Penis (tissue), 1 donor: ENCODE measurements around the genes ZNF485 and GPRIN2.

DNA sequence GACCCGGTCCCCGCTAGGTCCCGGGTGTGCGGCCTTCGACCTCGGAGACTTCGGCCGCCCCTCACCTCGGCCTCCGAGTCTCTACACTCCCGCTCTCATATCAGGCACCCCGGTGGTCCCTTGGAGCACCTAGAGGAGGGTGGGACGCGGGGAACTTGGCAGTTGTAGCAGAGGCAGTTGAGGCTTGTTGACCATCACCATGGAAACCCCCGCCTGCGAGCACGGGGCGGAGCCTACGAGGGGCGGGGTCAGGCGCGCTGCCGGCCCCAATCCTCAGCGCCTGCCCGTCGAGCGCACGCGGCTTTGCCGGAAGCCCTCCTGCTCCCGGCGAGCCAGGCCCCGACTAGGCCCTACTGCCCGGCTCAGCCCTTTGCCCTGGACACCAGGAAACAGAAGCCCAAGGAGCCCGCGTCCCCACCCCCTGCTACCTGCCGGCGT, 305 bp downstream of the HNRNPF start:
- PRO-cap, result bidirectional peak, plus-strand start at position 269 of the sequence, minus-strand start at position 83 of the sequence

DNA sequence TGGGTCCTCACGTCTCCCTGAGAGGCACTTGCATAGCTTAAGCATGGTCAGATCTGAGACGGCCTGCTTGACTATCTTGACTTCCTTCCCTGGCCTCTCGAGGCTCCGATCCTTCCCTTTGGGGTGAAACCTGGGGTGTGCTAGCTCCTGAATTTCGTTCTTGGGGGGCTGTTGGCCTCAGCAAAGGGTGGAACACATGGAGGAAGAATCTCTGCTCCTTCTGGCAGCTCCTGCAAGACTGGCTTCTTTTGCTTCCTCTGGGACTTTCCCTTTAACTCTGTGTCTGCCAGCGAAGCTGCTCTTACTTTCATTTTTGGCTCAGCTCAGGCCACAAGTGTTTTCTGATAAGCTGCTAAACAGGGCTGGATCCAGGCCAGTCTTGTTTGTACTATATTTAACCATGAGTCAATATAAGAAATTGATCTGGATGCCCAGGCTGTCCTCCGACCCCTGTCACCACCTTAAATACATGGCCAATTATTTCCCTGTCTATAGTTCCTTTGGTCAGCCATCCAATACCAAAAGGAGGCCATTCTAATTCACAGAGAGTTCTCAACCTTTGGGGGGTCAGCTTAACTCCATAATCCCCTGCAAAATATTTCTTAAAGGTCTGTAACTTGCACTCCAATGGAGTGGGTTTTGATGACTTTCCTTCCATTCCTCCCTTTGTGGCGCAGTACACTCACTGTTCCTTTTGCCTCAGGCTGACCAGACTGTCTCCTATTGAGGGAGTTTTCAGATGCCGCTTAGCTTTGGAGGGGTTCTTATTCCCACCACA, 11.0 kb upstream of the ZNF485 start:
- PRO-cap, result no peak

- PRO-cap, result unidirectional peak, plus-strand start at chr10:43606438
These were observed at the start of gene ZNF485 for GRCh38 chr10:43605863-43607037. TSS of gene ZNF485 (plus strand) at chr10:43606438.

DNA sequence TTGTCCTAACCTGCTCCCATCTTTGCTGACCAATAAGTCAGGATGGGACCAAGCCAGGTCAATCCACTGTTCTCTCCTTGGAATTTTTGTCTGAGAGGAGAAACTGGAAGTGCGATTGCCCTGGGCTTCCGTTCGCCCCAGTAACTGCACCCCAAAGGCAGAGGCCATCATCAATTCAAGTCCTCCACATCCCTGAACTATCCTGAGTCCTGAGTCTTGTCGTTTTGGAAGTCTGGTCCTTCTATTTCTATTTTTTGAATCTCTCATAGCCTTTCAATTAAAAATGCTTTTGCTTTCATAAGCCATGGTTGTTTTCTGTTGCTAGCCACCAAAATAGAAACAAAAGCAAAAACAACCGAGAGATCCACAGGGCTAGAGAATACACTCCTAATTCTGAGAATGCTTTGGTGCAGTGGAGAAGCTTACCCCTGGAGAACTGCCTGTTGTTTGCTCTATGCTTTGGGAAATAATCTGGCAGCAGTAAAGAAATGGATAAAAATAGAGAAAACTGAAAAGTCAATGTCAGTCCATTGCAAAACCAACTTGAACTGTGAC, 368.1 kb upstream of the ZNF32 start:
- PRO-cap, result no peak

DNA sequence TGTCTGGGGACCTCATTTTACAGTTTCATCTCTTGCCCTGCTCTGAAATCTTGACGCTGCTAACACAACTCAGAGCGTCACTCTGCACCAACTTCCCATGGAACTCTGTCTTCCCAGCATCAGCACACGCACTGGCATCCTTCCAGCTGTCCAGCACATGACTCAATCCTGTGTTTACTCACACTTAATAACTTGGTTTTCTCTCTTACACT, 131.1 kb downstream of the CXCL12 start:
- PRO-cap, result no peak

DNA sequence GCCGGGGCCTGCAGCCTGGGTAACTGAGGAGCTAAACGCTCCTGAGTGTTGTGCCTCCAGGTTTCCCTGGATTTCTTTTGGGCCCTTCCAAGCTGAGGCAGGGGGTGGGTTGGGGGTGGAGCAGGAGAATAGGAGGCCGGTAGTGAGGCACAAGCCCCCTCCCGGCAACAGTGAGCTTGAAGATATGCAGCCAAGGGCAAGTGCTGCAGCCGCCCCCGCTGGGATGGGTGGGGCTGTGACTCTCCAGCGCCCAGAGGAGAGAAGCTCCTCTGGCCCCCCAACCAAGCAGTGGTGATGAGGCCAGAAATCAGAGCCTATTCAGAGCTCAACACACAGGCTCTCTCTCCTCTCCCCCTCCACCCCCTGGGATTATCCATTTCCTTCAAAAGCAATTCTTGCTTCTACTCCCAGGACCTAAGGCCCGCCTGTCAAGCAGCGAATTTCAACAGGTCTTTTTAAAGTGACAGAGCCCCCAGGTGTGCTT, 2.5 kb downstream of the CXCL12 start:
- PRO-cap, result no peak

GRCh38 chr10:44438113-44438464, 53.2 kb upstream of the CXCL12 start:
- PRO-cap, result no peak

DNA sequence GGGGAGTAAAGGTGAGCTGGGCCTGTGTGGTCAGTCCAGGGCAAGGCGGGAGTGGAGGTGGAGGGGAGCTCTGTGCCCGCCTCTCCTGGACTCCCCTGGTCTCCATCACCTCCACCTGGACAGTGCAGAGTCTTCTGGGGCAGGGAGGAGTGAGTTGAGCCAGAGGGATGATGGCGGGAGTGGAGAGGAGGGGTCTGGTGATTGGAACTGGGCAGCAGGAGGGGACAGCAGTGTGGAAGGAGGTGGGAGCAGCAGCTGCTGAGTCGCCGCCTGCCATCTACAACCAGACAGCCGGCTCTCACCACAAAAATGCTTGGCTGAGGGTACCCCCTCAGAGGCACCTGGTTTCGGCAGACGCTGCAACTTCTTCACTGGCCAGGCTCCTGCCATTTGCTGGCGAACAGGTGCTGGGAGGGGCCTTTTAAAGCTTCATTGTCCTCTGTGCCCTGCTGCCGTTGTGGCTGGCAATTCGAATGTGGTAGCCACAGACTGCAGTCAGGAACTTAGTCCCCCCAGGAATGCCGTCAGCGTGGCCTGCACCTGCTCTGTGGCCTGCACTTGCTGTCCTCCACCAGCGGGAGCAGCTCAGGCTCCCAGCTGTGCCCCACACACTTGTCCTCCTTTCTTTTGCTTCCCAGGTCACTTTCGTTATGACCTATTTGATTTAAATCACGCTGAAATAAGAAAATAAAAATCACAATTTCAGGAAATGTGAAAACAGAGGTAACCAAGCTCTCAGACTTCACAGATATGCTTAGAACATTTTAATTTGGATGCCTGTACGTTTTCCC, 3.6 kb downstream of the RASSF4 start:
- PRO-cap, result no peak

- PRO-cap, result unidirectional peak, minus-strand start at chr10:44975060
These were observed 3.9 kb downstream of the DEPP1 start for GRCh38 chr10:44974574-44975233.

DNA sequence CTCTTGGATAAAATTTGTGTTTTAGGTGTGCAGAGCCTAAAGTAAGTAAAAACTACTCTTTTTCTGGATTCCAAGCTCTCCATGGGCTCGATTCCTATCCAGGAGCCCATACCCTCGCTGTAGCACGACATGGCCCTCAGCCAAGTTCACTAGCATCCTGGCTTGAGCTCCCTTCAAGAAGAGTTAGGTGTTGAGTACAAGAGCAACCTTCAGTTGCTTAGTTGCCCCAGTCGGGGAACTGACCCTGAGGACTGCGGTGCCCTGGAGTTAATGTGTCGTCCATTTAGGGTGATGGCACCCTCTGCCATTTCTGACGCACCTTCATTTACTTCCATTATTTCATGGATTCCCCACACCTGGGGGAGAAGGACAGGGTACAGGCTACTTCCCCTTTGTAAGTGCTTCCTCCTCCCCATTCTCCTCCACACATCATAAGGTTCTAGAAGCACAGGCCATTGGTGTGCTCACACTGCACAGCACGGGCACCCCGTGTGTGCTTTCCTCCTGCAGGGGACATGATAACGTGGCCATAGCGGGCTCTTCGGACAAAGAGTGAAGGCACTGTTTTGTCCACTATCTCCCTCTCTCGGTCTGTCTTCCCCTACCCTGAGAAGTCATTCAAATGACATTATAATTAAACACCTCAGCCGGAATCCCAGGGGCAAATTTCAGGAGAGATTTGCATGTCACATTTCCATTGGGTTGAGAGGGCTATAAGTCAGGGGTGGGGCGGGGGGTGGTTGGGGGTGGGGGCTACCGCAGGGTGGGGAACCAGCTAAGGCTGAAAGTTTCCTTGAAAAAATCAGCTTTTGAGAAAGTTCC, 1.8 kb downstream of the ALOX5 start:
- PRO-cap, result no peak

- PRO-cap, result no peak
These were observed 6.1 kb downstream of the ALOX5 start for GRCh38 chr10:45379985-45380631.

- PRO-cap, result no peak
These were observed 71.4 kb downstream of the ALOX5 start for GRCh38 chr10:45445302-45445974.

DNA sequence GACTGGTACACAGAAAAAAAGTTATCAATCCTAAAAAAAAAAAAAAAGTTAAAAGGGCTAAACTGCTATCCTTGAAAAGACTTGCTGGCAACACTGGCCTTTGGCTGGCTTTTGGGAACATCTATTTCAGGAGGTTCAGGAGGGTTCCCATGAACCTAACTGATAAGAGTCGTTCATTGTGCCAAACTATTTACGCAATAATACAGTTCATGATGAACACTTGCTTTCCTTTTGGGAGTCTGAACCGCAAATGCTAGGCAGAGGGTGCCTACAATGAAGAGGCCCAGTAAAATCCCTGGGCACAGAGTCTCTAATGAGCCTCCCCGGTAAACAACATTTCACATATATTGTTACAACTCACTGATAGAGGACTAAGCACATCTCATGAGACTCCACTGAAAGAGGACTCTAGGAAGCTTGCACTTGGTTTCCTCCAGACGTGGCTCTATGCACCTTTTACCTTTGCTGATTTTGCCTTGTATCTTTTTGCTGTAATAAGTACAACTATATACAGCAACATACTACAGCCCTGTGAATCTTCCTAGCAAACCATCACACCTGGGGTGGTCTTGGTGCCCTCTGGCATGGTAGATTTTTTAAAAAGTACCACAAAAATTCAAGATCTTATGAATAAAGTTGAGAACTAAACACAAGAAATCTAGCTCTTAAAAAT, 45.0 kb downstream of the ZFAND4 start:
- PRO-cap, result no peak

DNA sequence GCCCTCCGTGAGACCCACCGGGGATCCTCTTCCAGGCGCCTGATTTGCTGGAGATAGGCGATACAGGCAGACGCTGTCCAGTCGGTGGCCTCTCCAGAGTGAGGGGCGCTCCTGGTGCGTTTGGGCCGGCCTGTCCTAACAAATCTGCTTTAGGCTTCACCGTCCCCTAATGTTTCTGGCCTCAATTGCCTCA, 391 bp upstream of the ZFAND4 start:
- PRO-cap, result no peak

DNA sequence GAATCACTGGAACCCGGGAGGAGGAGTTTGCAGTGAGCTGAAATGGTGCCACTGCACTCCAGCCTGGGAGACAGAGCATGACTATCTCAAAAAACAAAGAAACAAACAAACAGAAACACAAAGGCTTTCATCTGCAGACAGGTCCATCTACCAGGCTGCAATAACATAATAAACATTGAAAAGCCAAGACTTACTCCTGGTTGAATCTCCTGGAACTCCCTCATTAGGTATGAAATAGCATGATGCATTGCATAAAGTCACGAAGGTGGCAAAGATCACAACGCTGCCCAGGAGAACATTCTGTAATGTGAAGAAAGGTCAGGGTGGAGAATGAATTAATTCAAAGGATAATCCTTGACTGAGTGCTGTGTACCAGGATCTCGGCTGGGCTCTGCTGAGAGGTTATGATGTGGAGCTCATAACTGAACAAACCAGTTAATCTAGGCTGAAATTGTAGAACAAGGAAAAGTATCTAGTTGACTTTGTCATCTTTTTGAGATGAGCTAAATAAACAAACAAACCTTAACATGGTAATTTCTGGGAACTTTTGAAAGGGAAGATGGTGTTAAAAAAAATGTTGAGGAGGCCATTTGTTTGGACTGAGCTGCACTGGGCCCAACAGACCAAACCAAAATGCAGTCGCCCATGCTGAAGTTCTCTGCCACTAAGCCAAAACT, 6.1 kb downstream of the MSMB start:
- PRO-cap, result no peak

DNA sequence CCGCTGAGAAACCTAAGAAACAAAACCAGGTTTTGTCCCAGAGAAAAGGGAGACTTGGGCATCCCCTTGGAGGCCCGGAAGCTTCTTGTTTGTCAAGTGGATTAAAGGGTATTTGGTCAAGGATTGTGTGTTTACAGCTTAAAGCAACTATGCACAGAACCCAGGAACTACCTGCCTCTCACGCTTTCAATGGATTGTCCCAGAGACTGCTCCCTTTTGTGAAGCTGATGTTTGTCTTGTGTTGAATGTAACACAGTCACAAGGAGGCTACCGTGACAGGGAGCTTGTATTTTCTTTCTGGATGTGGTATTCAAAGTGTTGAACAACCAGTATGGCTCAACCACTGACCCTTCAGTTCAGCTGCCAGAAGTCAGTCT, 6.4 kb upstream of the MSMB start:
- PRO-cap, result no peak

- PRO-cap, result unidirectional peak, minus-strand start at chr10:46556645
These were observed at the start of gene GPRIN2 for GRCh38 chr10:46556069-46556907. TSS of gene GPRIN2 (minus strand) at chr10:46556658.

DNA sequence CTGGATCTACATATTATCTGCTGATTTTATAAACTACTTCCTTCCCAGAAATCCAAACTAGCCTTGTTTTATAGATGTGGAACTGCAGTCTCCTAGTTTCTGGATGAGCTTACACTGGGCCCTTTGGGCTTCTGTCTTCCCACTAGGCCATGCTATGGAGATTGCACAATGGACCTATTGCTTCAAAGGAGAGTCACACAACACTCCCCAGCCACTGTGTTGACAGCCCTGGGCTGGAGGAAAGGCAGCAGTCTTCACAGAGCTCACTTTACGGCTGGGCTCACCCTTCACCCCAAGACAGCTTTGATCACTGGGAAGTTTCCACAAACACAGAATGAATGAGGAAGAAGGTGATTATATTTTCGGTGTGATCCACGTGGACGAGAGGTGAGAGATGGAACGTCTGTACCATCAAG, 92.8 kb upstream of the GDF10 start:
- PRO-cap, result no peak

DNA sequence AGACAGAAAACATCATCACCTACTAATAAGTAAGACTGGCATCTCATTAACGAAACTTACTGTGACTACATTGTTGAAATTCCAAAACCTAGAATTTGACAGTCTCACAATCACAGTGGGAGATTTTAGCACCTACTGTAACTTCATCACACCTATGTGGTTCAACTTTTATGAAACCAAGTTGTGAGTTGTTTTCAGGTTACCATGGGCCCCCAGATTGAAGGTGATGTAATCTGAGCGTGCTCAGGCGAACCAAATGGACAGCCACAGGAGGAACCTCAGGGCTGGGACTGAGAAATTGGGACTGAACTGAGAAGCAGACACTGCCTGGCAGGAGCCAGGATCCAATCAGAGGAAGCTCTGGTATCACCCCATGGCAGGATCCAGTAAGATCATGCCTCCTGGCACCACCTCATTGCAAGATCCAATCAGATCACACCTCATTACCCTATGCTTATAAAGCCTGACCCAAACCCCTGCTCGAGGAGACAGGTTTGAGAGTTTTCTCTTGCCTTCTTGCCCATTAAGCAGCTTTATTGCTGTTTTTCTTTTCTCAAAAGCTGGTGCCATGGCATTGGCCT, 43.3 kb upstream of the GDF10 start:
- PRO-cap, result no peak

GRCh38 chr10:47705584-47706434, 57.6 kb downstream of the SYT15B start:
- PRO-cap, result unidirectional peak, plus-strand start at chr10:47706002